ENCODE measurements around a stretch of chr1.

GRCh38 chr1:219173256-219173584 lies 458 bp upstream of the LYPLAL1 start:
- PRO-cap, result no peak
- RAMPAGE, long total RNA, 2 experiments, result no peak in any of the 2 experiments

GRCh38 chr1:219660633-219661467 lies 47.9 kb upstream of the ZC3H11B start:
- PRO-cap, result no peak
- RAMPAGE, long total RNA, 2 experiments, result no peak in any of the 2 experiments

DNA sequence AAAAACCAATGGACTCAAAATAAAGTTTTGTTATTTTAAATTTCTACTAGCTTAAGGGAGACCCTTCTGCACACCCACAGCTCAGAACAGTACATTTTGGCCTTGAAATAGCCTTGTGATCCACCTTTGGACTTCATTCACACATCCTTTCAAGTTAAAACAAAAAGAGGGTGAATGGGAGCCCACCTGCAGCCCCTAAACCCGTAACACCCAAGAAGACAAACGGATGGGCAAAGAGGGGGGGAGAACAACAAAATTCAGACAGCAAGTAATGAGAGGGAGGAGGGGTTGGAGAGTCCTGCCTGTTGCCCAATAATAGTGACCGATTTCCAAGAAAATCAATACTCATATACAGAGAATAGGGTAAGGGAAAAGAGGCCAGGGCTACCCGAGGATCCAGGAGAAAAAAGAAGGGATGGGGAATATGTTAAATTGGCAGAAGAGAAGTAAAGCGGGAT lies 1.2 kb downstream of the SLC30A10 start:
- PRO-cap, result no peak
- RAMPAGE, long total RNA, 2 experiments, result no peak in any of the 2 experiments

DNA sequence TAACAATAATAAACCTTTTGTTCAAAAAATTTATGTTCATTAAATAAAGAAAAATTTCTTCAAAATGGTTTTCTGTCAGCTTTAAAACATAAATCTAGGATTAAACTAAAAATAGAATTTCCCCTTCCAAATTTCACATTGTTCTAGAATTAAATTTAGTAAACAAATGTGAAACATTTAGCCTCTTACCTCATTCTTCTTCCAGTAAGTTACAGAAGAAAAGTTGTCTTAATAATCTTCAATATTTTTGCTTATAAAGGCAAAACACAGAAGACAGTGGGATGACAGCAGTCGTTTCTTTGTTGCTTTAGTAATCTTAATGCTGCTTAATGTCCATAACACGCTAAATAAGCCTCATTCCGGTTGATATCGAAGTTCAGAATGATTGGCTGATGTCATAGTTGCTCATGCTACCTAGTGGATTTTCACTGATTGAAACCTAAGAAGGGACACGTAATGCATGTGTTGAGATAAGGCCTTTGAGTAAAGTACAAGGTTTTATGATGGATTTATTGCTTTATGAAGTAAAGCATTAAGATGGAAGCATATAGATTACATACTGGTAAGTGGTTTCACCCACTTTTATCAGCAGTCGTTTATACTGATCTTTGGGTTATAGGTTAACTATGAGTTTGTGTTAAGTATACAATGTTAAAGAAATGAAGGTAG lies 25.0 kb downstream of the IARS2 start:
- PRO-cap, result no peak
- RAMPAGE, long total RNA, 2 experiments, result no peak in any of the 2 experiments

DNA sequence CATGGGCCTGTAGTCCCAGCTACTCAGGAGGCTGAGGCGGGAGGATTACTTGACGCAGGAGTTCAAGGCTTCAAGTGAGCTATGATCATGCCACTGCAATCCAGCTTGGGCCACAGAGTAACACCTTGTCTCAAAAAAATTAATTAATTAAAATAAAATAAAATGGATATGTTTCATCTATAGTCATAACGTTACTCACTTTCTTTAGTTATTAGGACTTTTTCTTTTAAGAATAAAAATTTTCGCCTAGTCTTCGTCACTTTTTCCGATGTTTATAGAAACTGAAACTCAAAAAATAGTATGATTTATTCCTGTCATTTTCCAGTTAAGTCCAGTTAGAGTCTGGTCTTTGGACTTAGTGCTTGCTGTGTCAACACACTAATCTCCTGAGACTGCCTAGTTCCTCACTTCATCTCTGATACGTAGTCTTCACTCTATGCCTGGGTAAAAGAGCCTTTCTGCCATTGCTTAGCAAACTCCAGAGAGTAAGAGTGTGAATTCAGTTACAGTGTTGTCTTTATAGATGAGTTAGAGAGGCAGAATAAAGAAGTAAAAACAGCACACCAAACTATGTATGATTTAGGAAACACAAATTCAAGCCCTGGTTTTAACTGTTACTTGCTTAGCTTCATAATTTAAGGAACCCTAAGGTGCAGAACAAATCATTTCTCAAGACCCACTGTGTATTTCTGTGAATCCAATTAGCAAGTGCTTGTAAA lies 28.2 kb downstream of the IARS2 start:
- PRO-cap, result no peak
- RAMPAGE, long total RNA, 2 experiments, result no peak in any of the 2 experiments

DNA sequence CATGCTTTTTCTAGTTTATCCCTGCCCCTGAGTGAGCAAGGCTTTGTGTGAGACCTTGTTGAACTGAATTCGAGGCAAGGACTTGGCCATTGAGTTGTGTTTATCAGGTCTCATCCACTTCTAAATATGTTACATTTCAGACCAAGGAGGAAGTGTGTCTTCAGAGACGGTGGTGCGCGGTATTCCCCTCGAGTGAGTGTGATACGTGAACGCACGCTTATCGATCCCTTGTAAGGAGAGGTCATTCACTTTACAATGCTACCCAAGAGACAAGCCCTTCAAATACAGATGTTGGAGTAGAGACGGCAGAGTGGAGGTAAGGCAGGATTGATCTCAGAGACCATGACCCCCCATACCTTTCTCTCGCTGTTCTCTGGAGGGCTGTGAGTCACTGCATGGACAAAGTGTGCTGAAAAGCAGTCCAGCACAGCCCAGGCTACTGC lies 16.5 kb upstream of the MTARC1 start:
- PRO-cap, result no peak
- RAMPAGE, long total RNA, 2 experiments, result no peak in any of the 2 experiments

DNA sequence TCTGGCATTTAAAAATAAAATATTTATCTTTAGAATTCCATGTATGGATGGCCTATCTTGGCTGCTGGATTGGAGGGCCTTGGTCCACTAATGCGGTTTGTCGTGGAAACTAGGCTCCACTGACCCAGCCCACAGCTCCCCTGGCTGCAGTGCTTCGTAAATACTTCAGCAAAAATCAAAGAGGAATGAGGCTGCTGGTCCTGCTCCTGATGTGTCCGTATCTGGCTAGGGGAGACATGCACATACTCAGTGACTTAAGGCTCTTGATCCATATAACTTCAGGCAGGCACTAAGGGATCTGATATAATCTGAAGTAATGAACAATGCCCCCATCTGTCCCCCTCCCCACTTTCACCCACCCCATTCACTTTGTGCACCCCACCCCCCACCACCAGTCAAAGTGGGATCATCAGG lies 17.7 kb downstream of the MTARC1 start:
- PRO-cap, result no peak
- RAMPAGE, long total RNA, 2 experiments, result no peak in any of the 2 experiments

GRCh38 chr1:220962034-220962213 lies 82.7 kb downstream of the HLX start:
- PRO-cap, result no peak
- RAMPAGE, long total RNA, 2 experiments, result no peak in any of the 2 experiments

GRCh38 chr1:221097343-221097787 lies 218.1 kb downstream of the HLX start:
- PRO-cap, result no peak
- RAMPAGE, long total RNA, 2 experiments, result no peak in any of the 2 experiments

DNA sequence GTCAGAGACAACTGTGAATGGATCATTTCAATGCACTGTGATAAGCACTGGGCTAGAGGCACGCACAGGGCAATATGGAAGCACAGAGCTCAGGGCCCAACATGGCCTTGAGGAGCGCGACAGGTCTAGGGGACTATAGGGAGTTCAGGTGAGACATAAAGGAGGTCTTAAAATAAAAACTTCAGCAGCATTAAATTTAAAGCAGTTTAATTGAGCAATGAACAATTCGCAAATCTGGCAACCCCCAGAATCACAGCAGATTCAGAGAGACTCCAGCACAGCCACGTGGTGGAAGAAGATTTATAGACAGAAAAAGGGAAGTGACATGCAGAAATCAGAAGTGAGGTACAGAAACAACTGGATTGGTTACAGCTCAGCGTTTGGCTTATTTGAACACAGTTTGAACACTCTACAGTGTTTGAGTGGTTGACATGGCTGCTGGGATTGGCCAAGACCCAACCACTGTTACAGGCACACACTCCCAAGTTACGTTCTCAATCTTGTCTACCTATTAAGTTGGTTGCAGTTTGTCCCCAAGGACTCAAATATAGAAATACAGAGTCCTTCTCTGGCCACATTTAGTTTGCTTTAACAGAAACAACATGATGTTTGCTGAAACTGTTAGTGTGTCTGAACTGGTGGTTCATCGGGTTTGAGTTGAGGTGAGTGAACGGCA lies 219.8 kb downstream of the HLX start:
- PRO-cap, result no peak
- RAMPAGE, long total RNA, 2 experiments, result no peak in any of the 2 experiments

DNA sequence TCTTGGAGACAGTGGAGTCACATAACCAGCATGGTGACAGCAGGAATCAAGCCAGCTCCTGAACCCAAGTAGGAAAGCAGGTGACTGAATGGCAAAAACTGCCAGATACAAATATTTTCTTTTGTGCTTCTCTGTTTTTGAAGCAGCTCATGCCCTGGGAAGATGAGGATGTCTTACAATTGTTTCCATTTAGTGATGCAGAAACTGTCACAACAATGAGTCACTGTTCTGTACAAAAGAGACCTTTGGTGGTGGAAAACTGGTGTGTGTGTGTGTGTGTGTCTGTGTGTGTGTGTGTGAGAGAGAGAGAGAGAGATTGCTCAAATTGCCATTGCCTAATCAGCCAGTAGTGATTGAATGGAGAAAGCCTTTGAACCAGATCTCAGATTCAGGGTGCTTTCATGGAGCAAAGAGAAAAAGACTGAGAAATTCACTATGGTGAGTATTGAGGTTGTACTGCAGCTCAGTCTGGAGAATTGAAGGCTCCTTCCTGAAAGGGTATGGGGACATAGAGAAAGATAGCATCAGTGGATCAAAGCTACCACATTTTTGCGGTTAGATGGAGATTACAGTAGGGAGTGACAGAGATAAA lies 406.7 kb downstream of the DUSP10 start:
- PRO-cap, result no peak
- RAMPAGE, long total RNA, 2 experiments, result no peak in any of the 2 experiments

DNA sequence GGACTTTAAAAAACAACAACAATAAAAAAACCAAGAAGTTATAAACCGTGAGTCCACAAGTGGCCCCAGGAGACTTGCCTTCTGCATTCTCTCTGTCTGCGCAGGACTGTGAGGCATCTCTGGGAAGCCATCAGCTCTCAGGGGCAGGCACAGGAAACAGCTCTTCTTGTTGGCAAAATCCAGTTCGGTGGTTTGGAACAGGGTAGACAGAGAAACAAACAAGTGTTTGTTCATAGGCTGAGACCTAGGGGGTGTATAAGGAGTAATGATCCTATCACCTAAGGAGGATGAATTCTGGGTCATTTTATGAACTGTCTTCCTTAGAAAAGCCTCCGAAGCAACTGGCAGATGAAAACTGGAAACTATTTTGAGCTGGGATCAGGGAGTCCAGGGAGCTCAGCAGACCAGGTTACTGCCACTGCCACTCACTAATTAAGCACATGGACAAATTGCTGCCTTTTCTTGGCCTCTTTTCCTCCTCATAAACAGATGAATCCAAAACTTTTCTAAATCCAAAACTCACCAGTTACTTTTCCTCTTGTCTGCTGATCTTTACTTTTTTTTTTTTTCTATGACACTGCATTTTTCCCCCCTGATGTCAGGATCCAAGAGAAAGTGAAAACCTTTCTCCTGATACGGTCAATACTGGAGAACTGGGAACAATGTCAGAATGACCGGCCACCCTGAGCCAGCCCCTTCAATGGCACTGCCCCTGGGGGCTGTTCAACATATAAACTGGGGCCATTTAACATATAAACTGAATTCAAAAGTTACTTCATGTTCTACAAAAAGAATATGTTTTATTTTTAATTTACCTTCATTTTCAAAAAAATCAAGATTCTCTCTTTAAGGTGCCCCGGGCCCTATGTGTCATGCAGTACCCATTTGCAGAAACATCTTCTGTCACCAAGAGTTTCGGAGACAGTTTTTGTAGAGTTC lies 405.8 kb downstream of the DUSP10 start:
- PRO-cap, result no peak
- RAMPAGE, long total RNA, 2 experiments, result no peak in any of the 2 experiments

DNA sequence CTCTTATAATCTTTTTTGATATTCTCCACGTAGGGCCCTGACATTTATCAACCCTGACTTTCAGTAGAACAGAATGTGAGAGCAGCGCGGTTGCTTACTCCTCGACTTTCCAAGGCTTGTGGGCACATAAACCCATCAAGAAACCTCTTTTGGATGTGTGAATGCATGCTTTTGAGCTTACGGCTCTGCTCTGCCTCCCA lies 34.7 kb downstream of the DUSP10 start:
- PRO-cap, result no peak
- RAMPAGE, long total RNA, 2 experiments, result no peak in any of the 2 experiments

DNA sequence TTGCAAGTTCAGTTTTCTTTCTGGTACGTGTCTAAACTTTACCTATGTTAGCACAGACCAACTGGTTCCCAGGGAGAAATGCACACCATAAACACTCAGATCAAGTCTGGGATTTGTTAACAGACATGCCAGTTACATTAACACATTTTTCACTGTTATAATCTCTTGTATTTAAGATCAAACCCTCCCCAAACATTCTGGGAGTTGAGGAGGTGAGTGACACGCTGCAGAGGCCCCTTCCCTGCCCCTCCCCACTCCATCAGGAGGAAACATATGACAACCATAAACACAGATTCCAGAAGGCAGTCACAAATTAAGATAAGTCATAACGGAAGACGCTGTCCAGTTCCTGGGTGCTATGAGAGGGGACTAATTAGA lies 25.1 kb downstream of the DUSP10 start:
- PRO-cap, result no peak
- RAMPAGE, long total RNA, 2 experiments, result no peak in any of the 2 experiments

GRCh38 chr1:221777571-221778124 lies 35.8 kb upstream of the DUSP10 start:
- PRO-cap, result no peak
- RAMPAGE, long total RNA, 2 experiments, result no peak in any of the 2 experiments

DNA sequence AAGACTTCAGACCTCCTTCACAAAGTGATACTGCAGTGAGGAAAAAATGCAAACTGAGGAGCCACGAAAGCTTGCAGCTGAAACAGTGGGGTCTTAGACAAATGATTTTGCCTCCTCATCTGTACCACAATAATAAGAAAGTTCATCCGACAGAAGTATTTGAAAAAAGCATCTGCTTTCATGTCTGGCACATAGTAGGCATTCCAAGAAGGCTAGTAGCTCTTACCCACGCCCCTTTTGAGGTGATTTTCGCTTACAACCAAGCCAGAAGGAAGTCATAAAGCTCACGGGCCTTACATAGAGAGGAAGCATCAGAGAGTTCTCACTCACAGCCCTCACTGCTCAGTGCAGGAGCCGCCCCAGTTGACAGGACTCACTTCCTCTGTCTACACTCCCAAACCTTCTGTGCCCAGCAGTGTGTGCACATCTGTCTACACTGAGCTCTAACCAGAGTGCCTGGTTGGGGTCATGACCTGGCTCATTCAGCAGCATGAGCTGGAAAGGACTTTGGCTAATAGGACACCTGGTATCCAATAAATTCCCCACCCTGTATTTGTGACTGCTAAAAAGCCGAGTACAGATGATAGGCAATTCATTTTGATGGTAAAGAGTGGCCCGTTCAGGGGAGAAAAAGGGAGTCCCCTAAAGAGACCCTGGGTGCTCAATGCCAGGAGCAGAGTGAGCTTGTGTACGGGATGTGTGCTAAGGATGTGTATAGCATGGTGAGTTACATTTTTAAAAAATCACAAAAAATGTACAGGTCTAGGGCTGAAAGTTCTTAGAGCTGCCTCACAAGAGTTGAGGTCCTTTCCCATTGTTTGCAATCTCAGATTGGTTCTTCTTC lies 36.8 kb upstream of the DUSP10 start:
- PRO-cap, result no peak
- RAMPAGE, long total RNA, 2 experiments, result no peak in any of the 2 experiments

GRCh38 chr1:221886962-221887798 lies 145.3 kb upstream of the DUSP10 start:
- PRO-cap, result no peak
- RAMPAGE, long total RNA, 2 experiments, result no peak in any of the 2 experiments

DNA sequence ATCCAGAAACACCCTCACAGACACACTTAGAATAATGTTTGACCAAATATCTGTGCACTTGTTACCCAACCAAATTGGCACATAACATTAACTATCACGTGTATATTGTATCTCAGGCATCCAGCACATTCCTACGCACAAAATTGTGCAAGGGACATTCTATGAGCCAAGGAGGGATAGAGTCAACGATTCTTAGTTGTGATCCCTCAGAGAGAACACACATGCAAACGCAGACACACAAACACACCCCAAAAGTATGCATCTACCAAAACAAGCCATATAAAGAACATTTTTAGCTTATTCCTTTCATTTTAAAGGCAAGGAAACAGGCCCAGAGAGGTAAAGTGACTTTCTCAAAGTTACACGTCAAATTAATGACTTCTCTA lies 195.7 kb upstream of the DUSP10 start:
- PRO-cap, result no peak
- RAMPAGE, long total RNA, 2 experiments, result no peak in any of the 2 experiments

DNA sequence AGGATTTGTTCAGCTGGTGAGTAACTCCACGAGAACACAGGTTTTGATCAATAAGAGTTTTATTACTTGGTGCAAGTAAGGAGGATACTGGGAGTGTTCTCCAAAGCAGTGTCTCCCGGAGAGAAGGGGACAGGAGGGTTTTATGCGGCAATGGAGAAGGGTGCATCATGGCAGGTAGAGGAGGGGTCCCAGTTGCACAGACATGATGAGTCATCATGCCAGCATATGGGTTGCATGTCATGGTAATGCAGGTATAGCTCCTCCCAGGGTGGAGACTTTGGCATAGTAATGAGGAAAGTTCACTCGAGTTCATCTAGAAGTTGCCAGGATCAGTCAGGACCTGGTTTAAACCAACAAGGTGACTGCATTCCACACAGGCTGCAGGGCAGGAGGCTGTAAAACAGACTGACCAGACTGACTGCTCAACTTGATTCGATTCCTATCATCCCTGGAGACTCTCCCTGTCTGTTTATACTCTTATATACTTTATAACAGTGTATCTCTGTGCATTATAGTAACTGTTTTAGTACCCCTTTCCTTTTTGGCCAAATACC lies 355.7 kb upstream of the DUSP10 start:
- PRO-cap, result no peak
- RAMPAGE, long total RNA, 2 experiments, result no peak in any of the 2 experiments

GRCh38 chr1:222455411-222455891 lies 92.5 kb downstream of the HHIPL2 start:
- PRO-cap, result no peak
- RAMPAGE, long total RNA, 2 experiments, result no peak in any of the 2 experiments